ENCODE measurements around the genes GRIN2D, FAM83E and RASIP1.

GRCh38 chr19:47633382-47633986 is 24.6 kb downstream of the BICRA start:
- PRO-cap = no peak

GRCh38 chr19:47755570-47756033 is 10.3 kb downstream of the NOP53 start:
- PRO-cap = no peak

DNA sequence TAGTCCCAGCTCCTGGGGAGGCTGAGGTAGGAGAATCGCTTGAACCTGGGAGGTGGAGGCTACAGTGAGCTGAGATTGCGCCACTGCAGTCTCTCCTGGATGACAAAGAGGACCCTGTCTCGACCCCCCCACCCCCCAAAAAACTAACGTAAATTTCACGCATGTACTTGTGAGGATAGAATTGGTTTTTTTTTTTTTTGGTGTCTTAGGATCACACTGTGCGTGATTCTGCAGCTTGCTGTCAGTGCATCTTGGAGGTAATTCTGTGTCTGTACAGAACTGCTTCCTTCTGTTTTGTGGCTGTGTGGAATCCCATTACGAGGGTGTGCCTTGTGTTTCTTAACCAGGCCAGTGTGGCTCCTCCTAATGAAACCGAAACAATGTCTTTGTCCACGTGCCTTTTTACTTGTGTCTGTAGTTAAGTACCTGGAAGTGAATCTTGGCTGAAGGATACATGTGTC is 12.9 kb downstream of the NOP53 start:
- PRO-cap = no peak

GRCh38 chr19:48111249-48111621 is 618 bp upstream of the PLA2G4C start:
- PRO-cap = no peak

DNA sequence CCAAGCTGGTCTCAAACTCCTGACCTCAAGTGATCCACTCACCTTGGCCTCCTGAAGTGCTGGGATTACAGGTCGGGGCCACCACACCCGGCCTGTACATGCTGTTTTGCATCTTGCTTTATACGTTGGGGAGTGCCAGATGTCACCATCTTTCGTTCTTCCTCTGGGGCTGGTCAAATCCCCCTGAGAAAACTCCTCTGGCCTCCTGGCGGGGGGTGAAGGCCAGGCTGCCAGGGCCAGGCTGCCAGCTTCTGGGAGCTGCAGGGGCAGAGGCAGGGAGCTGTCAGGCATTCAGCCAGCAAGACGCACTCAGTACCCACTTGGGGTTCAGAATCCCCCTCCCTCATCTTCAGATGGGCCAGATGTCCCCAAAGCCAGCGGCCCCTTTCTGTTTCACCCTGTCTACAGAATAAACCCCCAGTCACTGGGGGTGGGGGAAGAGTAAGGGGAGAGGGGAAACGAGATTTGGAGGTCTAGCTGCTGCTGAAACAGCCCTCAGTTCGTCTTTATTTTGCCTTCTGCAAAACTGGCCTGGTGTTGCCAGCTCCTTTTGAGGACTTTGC is 16.1 kb downstream of the ZSWIM9 start:
- PRO-cap = no peak

DNA sequence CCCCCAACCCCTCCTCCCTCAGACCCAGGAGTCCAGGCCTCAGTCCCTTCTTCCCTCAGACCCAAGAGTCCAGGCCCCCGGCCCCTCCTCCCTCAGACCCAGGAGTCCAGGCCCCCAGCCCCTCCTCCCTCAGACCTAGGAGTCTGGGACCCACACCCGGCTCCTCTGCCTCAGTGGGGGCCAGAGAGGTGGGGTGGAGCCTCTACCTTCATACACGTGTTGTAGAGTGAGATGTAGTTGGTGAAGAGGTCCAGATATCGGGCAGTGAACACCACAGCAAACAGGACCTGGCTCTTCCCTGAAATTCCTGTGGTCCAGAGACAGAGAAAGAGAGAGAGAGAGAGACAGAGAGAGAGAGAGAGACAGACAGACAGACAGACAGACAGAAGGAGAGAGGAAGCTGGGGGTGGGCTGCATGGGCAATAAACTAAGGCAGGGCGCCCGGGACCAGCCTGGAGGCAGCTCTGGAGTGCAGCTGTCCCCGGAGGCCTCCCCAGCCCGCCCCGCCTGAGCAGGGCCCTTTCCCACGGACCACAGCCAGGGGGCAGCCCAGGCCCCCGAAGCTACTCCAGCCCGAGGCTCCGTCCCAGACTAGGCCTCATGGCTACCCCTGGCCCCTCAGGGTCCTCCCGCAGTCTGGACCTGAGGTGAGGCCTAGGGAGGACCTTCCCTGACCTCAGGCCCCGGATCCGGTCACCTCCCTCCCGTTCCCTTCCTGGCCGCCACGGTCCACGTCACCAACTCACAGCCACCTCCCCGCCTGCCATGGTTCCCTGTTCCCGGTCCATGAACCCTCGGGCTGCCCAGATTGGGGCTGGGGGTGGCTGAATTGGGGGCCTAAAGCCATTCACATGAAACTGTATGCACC is 899 bp downstream of the KDELR1 start:
- PRO-cap = no peak

- PRO-cap = no peak
These were observed at the start of gene GRIN2D for GRCh38 chr19:48393370-48394194. TSS of gene GRIN2D (plus strand) at chr19:48393668.

DNA sequence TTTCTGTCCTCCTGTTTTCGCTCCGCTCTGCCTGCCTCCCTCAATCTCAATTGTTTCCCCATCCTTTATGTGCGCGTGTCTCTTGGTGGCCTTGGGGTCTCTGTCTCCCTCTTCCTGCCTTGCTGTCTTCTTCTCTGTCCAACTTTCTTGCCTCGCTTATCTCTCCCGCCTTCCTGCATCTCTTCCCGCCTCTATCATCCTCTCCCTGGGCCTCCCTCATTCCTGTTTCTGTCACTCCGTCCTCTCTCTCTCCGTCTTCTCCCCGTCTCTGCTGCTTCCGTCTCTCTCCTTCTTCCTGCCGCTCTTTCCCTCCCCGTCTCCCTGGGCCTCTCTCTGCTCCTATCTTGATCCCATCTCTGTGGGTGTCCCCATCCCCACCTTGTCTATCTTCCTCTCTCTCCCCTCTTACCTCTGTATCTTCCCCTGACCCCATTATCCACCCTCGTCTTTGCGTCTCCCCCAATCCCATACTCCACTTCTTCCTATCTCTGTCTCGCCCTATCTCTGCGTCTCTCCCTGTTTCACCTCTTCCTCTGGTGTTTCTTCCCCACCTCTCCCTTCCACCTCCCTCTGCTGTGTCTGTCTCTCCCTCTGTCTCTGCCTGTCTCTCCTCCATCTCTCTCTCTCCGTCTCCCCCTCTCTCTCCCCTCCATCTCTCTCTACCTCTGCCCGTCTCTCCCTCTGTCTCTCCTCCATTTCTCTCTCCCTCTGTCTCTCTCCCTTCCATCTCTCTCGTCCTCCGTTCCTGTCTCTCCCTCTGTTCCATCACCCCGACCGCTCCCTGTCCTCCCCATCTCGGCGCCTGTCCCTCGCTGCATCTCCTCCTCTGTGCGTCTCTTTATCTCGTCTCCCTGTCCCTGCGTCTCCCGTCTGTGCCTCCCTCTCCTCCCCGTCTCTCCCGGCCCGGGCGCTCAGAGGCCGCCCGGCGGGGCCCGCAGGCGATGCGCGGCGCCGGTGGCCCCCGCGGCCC is 4.3 kb downstream of the GRIN2D start:
- PRO-cap = no peak

DNA sequence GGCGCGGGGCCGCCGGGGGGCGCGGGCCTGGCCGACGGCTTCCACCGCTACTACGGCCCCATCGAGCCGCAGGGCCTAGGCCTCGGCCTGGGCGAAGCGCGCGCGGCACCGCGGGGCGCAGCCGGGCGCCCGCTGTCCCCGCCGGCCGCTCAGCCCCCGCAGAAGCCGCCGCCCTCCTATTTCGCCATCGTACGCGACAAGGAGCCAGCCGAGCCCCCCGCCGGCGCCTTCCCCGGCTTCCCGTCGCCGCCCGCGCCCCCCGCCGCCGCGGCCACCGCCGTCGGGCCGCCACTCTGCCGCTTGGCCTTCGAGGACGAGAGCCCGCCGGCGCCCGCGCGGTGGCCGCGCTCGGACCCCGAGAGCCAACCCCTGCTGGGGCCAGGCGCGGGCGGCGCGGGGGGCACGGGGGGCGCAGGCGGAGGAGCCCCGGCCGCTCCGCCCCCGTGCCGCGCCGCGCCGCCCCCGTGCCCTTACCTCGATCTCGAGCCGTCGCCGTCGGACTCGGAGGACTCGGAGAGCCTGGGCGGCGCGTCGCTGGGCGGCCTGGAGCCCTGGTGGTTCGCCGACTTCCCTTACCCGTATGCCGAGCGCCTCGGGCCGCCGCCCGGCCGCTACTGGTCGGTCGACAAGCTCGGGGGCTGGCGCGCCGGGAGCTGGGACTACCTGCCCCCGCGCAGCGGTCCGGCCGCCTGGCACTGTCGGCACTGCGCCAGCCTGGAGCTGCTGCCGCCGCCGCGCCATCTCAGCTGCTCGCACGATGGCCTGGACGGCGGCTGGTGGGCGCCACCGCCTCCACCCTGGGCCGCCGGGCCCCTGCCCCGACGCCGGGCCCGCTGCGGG is 2.8 kb upstream of the GRWD1 start:
- PRO-cap = no peak

DNA sequence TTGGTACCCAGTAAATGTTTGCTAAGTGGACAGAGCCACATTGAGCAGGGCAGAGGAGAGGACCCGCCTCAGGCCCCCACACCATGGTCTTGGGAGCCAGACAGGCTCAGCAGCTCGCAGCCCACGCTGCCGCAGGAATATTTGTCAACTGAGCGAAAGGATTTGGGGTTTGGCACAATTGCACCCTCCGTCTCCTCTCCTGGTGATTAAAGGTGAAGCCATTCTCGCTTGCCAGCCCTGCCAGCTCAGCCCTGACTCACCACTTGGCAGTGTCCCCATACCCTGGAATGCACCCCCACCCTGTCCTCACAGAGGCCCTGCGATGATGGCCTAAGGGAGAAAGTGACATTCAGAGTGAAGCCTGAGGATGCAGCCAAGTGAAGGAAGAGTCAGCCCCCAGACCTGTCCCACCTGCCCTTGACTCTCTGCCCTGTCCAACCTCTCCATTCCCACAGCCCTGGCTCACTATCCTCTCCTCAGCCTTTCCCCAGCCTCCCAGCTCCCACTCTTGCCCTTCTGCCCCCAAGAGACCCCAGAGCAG is 18.8 kb downstream of the CYTH2 start:
- PRO-cap = no peak

- PRO-cap = no peak
These were observed 13.3 kb downstream of the LMTK3 start for GRCh38 chr19:48498158-48498940.

GRCh38 chr19:48556218-48556590 is 4.2 kb downstream of the SULT2B1 start:
- PRO-cap = no peak

DNA sequence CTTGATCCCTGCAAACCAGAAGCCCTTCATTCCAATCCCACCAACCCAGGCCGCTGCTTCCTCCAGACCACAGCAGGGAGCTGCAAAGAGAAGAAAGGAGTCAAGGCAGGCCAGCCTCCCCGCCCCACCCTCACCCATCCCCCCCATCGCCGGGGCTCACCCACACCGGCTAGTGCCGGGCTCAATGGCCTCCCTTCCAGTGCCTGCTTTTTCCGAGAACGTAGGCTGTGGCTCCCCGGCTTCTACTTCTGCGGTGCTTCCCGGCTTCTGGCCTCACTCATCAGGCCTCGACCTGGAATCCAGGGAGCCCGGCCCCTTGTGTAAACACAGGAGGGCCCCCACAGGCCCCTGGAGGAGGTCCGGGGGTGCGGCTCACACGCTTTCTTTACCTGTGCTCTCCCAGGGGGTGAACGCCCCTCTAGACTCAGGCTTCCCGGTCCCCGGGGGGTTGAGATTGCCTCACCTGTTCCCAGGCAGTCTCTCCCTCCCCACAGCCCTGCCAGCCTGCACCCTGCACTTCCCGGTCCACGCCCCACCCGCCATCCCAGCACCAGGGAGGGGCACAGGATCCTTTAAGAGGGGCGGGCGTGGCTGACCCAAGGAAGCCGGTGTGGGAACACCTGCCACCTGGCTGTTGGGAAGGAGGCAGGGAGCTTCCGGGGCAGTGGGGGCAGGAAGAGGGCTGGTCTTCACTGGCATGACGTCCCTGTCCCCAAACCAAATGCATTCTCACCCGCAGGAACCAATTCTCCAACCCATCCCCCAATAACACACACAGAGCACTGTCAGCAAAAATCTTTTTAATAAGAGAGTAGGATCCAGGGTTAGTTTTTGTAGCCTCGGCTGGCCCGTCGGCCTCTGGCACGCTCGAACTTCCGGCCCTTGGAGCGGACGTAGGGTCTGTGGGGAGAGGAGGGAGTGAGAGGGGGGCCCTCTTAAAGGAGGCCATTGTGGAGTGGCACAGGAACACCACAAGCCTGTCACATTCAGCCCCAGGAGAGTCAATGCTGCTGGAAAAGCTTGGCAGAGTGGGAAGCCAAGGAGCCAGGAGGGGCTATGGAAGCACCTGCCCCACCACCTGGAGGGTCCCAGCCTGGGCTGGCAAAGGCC is at the start of gene FAM83E:
Gene FAM83E, minus strand, starts transcription at position 529 of the 1,110 bp plus-strand sequence.
- PRO-cap = no peak

- PRO-cap = bidirectional peak, plus-strand start at chr19:48635632, minus-strand start at chr19:48635456
These were observed 1.9 kb downstream of the DBP start for GRCh38 chr19:48634914-48635985.

GRCh38 chr19:48676739-48677364 is 4.0 kb upstream of the NTN5 start:
- PRO-cap = no peak

DNA sequence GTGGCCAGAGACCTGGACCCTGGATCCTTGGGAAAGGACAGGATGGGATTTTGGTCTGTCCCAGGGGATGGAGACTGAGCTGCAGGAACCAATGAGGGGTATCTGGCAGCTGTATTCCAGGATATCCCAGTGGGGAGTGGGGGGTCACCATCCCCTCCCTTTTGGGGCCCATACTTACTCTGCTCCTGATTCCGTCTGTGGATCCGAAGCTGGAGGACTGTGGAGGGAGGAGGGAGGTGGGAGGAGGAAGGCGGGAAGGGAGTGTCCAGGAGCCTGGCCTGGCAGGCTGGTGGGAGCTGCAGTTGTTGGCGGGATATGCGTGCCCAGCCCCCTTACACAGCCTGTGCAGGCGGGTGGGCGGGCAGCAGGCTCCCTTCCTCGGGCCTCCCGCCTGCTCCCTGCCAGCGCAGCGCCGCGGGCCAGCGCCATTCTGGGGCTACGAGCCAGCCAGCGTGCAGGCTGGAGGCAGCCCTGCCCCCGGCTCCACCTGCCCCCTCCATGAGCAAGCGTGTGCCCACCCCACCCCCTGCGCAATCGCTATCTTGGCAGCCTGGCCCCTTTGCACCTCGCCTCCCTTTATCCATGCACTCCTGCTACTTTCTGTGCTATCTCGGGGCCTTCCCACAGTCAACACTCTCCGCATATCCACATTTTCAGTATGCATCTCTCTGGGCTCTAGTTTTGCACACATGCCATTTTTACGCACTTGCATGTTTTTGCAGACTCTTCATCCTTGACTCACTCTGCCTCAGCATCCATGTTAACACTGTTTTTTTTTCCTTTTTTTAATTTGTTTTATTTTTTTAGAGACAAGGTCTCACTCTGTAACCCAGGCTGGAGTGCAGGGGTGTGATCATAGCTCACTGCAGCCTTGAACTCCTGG is 2.8 kb downstream of the MAMSTR start:
- PRO-cap = unidirectional peak, minus-strand start at position 432 of the sequence

- PRO-cap = unidirectional peak, minus-strand start at chr19:48740837
These were observed at the start of gene RASIP1 for GRCh38 chr19:48740412-48741010. TSS of gene RASIP1 (minus strand) at chr19:48740610.

- PRO-cap = unidirectional peak, plus-strand start at chr19:48761052
These were observed 5.3 kb downstream of the FGF21 start for GRCh38 chr19:48760423-48761259.

DNA sequence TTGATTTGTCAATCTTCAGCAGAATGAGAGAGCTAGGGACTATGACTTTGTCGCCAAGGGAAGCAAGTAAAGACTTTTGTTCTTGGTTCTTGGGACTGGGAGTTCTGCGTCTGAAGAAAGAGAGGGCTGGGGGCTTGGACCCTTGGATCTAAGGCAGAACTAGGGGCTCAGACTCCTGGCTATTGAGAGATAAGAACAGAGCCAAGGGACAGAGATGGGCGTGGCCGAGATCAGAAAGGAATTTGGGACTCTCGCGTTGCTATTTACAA is 570 bp downstream of the PPP1R15A start:
- PRO-cap = bidirectional peak, plus-strand start outside the sequence, minus-strand start at position 238 of the sequence

GRCh38 chr19:48874352-48875127 is 2.3 kb downstream of the PPP1R15A start:
- PRO-cap = bidirectional peak, plus-strand start at chr19:48874696, minus-strand start at chr19:48874550